Progenitor cell of endocrine pancreas (in vitro differentiated cells): ENCODE results near the genes COL15A1 and OR13C4.

DNA sequence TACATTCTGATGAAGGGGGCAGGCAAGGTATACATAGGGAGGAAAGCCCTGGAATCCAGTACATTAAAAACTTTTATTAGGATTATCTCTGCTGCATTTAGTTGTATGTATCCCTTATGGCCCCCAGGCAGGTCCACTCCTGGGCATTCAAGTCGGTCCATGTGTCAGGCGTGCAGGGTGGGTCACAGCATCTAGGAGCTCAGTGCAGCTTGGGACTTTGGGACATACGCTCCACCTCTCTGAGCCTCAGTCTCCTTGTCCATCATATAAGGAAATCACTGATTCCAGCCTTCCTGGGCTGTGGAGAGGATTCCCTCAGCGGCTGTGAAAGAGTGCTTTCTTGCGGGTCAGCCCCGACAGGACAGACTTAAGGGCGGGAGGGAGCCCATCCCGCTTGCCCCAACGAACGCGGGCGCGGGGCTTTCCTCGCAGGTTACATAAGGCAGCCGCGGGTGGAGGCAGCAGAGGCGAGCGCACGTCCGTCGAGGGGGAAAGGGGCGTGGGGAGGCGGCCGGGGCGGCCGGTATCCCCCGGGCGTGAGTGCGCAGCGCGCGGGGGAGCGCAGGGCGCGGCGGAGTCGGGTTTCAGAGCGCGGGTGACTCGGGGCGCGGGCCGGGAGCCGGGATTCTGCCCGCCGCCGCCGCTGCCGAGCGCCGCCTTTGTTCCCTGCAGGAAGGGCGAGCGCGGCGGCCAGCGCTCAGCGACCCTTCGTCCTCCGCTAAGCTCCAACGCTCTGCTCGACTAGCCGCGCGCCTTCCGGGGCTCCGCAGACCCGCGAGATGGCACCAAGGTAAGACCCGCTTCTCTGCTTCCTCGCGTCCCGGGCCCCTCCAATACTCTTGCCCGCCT, at the start of gene COL15A1:
TSS of gene COL15A1 (plus strand) at position 625 of the 849 bp plus-strand sequence.
- PRO-cap, result no peak

- PRO-cap, result no peak
Observed at GRCh38 chr9:98971153-98971555, 27.4 kb downstream of the COL15A1 start.

DNA sequence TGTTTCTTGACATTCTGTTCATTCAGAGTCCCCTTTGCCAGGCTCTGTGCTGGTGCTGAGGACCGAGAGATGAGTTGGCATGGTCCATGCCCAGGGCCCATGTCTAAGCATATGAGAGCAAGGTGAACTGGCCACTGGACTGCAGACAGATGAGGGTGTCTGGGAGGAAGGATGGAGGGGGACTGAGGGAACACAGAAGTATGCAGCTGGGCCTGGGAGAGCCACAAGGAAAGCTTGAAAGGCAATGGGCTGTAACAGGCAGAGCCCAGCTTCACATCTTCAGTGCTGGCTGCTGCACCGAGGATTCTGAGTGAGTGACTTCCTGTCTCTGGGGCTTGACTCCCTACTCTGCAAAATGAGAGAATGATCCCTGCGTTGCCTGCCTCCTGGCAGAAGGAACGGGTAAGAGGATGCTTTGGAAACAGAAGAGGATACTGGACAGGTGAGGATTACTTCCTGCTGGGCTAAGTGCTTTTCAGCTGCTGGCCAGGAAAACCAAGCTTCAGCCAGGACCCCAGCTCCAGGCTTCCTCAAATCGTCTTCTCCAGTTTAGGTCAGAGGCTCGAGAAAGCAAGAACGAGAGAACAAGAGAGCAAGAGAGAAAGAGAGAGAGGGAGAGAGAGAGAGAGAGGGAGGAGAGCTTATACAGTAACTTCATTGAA, 29.1 kb downstream of the COL15A1 start:
- PRO-cap, result no peak

DNA sequence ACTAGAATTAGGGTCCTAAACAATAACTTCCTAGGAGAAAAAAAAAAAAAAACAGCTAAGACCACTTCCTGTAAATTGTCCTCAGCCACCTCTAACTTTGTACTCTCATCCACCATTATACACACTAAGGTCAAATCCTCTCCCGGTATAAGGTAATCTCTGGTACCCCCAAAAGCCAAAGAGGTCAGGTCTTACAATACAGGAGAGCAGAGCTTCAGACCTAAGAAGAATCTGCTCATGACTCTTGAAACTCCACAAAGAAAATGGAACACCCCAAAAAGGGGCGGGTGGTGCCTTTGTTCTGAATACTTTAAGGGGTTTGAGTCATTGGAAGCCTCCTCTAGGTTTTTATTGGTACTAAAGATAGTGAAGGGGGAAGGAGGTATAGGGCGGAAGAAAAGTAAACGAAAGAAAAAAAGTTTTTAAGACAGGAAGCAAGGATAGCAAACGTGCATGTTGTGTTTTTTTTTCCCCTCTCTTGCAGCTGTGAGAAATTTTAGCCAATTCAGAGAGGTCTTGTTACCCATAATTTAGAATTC, 69.9 kb downstream of the COL15A1 start:
- PRO-cap, result no peak

DNA sequence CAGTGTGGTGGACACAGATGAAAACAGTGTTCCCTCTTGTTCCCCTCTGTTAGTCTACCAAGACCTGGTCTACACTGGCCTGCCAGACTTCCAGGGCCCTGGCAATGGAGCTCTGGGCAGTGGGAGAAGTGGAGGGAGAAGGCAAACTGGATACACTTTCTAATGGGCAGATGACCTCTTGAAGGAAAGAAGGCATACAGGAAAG, 13.4 kb upstream of the TGFBR1 start:
- PRO-cap, result no peak

GRCh38 chr9:99121534-99122167, 16.7 kb downstream of the TGFBR1 start:
- PRO-cap, result no peak

- PRO-cap, result no peak
Observed at GRCh38 chr9:99150672-99151409, 45.9 kb downstream of the TGFBR1 start.

GRCh38 chr9:99184215-99185017, 37.3 kb downstream of the ALG2 start:
- PRO-cap, result no peak

DNA sequence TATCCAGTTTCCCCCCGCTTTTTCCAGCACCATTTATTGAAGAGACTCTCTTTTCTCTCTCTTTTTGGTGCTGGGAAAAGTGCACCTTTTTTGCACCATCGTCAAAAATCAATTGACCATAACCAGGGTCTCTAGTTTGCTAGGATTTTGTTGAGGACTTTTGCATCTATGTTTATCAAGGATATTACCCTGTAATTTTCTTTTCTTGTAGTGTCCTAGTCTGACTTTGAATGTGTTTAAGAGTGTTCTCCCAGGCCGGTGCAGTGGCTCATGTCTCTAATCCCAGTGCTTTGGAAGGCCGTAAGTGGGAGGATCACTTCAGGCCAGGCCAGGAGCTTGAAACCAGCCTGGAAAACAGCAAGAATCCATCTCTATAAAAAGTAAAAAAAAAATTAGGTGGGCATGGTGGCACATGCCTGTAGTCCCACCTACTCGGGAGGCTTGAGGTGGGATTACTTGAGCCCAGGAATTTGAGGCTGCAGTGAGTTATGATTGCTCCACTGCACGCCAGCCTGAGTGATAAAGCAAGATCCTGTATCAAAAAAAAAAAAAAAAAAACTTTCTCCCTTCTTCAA, 93.5 kb downstream of the STX17 start:
- PRO-cap, result no peak

DNA sequence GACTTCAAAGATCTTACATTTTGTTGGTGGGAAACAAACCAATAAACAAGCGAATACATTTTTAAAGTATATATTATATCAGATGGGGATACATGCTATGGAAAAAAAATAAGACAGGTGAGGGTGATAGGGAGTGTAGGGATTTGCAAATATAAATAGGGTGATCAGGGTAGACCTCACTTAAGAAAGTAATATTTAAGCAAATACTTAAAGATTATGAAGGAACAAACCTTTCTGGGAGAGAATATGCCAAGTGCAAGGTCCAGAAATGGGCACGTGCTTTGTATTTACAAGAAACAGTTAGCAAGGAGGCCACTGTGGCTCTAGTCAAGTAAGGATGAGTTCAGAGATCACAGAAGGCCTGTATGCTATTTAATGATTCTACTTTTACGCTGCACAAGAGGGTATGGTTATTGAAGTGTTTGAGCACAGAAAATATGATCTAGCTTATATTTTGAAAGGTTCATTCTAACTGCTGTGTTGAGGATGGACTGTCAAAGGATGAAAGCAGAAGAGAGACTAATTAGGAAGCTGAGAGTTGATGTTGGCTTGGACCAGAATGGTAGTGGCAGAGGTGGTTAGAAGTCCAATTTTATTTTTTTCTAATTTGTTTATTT, 64.6 kb downstream of the INVS start:
- PRO-cap, result no peak

DNA sequence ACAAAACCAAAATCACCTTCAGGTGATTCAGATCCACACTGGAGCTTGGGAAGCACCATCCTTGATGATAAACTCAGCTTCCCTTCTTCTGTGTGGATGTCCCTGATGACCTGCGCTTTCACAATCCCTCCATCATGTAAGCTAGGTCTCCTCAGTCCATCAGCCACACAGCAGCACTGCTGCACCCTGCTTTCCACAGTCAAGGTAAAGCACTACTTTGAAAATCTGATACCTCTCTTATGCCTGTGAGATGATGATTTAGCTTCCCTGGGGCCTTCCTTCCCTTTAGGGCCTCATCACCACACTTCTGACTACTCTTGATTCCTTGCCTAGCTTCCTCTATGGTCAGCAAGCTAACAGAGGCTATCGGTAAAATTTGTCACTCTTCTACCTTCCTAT, 12.7 kb downstream of the ALDOB start:
- PRO-cap, result no peak

GRCh38 chr9:101427839-101428228, 7.7 kb downstream of the ALDOB start:
- PRO-cap, result no peak

DNA sequence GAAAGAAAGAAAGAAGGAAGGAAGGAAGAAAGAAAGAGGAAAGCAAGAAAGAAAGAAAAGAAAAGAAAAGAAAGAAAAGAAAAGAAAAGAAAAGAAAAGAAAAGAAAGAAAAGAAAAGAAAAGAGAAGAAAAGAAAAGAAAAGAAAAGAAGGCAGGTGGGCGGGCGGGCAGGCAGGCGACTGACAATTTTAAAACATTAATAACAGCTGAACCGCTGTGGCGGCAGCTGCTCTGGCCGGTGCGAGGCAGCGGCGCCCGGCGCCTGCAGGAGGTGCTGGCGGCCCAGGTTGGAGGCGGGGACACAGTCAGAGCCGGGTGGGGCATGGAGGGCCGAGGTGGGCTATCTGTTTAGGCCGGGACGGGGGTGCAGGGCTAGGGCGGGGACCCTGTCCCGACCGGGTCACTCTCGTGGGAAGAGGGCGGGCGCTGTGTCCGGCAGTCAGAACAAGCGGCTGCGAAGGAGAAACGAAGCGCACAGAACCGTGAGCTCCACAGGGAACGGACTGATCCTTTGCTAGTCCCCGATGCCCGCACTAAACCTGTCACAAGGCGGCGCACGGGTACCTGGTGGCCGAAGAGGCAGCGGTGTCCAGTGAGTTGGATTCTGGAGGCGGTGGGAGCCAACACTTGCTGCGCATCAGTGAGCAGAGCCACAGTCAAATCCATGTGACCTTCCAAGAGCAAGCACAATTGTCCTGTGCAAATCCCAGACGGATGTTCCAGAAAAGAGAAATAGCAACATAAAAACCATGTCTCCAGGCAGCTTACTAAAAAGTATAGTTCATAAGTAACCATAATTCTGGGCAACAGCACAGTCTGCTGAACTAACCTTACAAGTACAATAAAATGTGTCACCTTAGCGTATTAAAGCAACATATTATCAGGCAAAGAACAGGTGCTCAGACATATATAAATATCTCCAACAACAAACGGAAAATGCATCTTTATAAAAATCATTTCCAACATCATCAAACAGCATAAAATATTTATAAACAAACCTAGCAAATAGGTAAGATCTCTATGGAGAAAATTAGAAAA, 13.7 kb upstream of the ALDOB start:
- PRO-cap, result unidirectional peak, plus-strand start at position 308 of the sequence; unidirectional peak, plus-strand start at position 442 of the sequence; unidirectional peak, minus-strand start at position 535 of the sequence

- PRO-cap, result no peak
Observed at GRCh38 chr9:101479270-101480086, 7.5 kb downstream of the PGAP4 start.

DNA sequence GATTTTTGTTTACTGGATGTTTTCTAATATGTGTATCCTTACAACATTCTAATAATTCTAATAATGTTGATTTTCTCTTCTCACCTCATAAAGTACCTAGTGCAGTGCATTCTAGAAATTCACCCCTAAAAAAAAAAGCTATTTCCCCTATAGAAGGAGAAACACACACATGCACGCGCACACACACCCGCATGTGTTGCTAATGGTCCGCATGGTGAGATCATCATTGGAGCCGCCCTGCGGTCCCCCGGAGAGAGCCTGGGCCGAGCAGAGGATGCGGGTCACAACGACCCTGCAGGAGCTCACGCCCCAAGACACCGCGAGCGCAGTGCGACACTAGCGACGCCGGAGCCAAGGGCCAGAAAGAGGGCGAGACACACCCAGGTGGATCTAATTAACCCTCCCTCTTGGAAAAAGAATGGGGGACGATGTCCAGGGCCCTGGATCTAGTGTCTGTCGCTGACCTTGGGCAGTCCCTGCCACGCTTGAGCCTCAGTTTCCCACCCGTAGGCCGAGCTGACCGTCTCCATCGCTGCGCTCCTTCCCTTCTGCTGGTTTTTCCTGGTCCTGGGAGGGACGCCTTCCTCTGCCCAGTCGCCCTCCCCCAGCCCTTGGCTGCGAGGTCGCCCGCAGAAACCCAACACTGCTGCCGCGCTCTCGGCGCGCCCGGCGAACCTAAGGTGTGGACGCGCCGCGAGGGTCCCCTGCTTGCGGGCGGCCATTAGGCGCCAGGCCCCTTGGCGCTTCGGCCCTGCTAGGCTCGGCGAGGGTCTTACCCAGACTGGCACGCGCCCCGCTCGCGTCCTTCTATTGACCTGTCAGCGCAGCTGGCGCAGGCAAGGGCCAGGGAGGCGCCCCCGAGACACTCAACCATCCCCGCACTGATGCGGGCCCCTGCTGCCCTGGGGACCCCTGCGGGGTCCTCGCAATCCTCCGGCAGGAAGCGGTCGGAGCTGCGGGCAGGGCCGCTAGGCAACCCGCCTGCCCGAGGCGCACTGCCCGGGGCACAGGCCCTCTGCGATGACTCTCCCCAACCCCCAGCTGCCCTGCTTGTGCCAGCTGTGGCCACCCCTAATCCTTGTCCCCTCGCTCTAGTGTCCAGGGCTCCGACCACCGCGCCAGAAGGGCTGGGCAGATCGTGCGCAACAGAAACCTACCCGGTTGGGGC, 797 bp downstream of the PGAP4 start:
- PRO-cap, result unidirectional peak, plus-strand start at position 284 of the sequence; unidirectional peak, plus-strand start at position 495 of the sequence; bidirectional peak, plus-strand start at position 640 of the sequence, minus-strand start at position 550 of the sequence; bidirectional peak, plus-strand start at position 1,121 of the sequence, minus-strand start at position 997 of the sequence

- PRO-cap, result no peak
Observed at GRCh38 chr9:104091599-104092116, 2.5 kb upstream of the SMC2 start.

GRCh38 chr9:104527037-104527459, at the start of gene OR13C4:
Gene OR13C4, minus strand, starts transcription at chr9:104527209.
- PRO-cap, result no peak

DNA sequence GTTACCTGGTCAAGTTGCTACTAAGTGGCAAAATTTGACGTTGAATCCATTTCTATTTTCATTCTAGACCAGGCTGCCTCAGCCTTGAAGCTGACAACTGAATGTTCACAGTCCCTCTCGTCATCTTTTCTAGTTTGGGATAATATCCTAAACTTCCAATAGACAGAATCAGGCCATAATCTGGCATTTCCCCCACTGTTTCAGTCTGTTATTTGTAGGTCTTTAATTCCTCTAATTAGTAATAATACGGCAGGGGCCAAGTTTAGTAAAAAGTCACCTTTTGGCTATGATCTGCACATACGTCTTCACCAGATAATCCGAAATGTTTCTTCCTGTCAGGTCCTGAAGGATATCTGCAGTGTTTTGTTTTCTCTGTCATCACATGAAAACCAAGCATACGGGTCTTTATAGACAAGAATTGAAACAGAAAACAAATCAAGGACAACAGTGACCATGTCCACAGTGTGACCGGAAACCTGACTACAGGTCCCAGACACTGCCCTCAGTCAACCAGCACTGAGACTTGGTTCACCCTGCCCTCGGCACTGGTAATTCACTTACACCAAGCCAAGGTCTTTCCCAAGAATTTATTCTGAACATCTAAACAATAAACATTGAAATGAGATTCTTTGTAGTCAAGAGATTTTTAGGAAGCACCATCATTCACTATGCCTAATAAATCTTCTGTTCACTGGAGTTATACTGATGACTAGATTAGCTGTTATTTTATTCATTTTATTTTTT, 40.6 kb downstream of the NIPSNAP3B start:
- PRO-cap, result no peak

DNA sequence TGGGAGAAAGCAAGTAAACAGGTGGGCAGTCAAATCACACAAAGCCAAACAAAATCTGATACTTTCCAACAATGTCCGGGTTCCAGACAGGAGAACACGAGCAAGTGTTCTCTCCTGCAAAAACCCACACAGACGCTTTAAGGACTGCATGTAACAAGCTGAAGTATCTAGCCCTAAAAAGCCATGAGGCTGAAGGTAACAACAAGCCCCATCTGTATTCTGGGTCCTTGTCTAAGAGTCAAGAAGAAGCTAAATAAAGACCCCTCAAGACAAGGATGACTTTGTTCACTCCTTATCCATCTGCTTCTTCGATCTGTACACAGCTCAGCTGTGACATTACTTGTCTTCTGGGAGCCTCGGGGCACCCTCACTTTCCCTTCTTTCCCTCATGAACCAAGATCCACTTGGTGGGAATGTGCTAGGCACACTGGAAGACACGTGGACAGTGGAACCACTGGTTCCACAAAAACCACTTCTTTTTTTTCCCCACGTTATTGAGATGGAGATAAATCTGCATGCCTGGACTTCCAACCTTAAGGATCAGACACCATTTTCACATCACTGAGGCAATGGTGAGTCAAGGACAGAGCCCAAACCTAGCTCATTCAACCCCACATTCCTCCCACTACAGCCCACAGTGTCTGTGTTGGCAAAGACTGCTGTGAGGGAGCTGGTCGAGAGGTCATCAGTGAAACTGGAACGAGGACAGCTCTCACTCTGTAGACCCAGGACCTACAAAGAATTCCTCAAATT, 75.0 kb downstream of the ABCA1 start:
- PRO-cap, result no peak

GRCh38 chr9:104882679-104883449, 45.1 kb downstream of the ABCA1 start:
- PRO-cap, result no peak